Panc1 (cell line): ENCODE measurements around the genes C12orf57 and PHB2.

DNA sequence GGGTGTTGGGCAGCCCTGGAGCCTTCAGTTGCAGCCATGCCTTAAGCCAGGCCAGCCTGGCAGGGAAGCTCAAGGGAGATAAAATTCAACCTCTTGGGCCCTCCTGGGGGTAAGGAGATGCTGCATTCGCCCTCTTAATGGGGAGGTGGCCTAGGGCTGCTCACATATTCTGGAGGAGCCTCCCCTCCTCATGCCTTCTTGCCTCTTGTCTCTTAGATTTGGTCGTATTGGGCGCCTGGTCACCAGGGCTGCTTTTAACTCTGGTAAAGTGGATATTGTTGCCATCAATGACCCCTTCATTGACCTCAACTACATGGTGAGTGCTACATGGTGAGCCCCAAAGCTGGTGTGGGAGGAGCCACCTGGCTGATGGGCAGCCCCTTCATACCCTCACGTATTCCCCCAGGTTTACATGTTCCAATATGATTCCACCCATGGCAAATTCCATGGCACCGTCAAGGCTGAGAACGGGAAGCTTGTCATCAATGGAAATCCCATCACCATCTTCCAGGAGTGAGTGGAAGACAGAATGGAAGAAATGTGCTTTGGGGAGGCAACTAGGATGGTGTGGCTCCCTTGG is 2.1 kb downstream of the GAPDH start:
- RRBS, 2 experiments: no CpG with 5 or more reads among the region's 6 CpGs

DNA sequence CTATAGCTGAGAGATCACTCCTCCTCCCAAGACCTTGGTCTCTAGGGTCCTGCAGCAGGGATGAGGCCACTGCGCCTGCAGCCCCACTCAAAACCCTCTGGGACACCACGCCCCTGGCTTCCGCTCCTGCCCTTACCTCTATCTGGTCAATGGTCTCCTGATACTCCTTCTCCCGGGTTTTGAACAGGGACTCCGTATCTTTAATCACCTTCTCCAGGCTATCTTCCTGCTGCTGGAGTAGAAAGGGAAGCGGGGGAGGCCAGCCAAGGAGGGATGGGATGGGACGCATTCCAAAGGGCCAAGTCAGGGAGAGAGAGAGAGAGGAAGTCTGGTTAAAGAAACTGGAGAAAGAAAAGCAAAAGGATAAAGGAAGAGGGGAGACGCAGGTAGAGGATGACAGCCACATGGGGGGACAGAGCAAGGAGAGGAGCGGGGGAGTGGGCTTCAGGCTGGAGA is 7.9 kb downstream of the IFFO1 start:
- RRBS, 2 experiments: no CpG with 5 or more reads among the region's 9 CpGs

DNA sequence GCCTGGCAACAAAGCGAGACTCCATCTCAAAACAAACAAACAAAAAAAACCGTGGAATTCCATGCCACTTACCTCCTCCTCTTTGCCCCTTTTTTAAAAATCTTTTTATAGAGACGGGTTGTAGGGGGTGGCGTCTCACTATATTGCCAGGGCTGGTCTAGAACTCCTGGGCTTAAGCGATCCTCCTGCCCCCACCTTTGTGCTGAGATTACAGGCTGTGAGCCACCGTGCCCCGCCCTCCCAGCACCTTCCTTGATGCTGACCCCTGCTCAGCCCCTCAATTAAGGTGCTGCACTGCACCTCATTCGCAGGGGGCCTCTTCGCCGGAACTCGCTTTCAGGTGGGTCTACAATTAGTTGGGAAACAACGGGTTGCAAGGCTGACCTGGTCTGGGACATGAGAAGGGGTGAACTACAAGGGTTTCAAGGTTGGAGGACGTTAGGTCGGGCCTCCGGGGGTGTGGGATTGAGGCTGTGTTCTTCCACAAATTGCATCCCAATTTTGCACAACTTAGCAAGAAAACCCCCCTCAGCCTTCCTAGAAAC is 1.2 kb upstream of the NOP2 start:
- RRBS, 2 experiments: 79% methylated on average over 5 of the region's 15 CpGs; no CpG with 5 or more reads in 1 of the 2 experiments

DNA sequence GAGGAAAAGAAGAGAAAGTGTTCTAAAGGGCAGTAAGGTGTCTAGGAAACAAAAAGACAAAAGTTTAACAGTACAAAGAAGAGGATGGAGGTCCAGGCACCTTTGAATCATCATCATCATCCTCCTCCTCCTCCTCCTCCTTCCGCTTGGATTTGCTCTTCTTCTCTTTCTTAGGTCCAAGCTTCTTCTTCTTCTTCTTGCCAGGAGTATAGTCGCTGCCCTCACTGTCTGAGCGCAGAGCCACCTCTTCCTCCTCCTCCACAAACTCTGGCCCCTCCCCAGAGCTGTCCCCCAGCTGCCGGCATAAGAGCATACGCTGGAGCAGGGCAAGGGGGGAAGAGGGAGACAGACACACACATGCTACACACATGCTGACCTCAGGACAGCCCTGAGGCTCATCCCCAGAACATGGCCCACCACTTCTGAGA is 5.3 kb downstream of the CHD4 start:
- RRBS, 2 experiments: no CpG with 5 or more reads among the region's 5 CpGs

- RRBS, 2 experiments: no CpG with 5 or more reads among the region's 10 CpGs
Observed at GRCh38 chr12:6602449-6603679, 4.3 kb downstream of the CHD4 start.

GRCh38 chr12:6614269-6614628 is 7.1 kb upstream of the CHD4 start:
- RRBS, 2 experiments: no CpG with 5 or more reads among the region's 6 CpGs

GRCh38 chr12:6643507-6643980 is 3.7 kb downstream of the ACRBP start:
- RRBS, 2 experiments: no CpG with 5 or more reads among the region's 7 CpGs

GRCh38 chr12:6769026-6770074 is 3.0 kb upstream of the LAG3 start:
- RRBS, 2 experiments: no CpG with 5 or more reads among the region's 11 CpGs

- RRBS, 2 experiments: no CpG with 5 or more reads among the region's 29 CpGs
Observed at GRCh38 chr12:6825064-6826074, 2.8 kb upstream of the P3H3 start.

DNA sequence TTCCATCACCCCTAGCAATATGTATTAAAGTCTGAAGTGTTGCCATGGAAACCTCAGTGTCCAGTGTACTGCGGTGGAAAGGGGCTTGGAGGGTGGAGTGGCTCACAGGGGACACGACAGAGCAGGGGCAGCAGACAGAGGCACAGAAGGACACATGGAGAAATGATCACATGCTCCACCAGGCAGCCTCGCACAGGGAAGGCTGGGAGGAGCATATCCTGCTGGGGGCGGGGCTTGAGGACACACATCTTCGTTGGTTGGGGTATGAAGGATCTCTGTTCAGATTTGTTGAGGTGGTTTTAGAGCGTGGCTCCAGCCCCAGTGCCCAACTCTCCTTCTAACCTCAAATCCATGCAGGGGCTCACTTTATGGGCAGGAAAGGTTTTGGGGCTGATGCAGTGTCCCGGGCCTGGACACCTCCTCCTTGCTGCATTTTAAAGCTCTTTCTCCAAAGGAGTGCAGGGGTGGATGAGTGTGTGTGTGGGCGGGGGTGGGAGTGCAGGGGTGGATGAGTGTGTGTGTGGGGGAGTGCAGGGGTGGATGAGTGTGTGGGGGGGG is 757 bp upstream of the P3H3 start:
- RRBS, 2 experiments: no CpG with 5 or more reads among the region's 8 CpGs

GRCh38 chr12:6933623-6934849 is 6.3 kb downstream of the ATN1 start:
- RRBS, 2 experiments: no CpG with 5 or more reads among the region's 16 CpGs

- RRBS, 2 experiments: no CpG with 5 or more reads among the region's 12 CpGs
Observed at GRCh38 chr12:6935346-6936015, 7.7 kb downstream of the ATN1 start.

GRCh38 chr12:6943189-6944377 is at the start of gene C12orf57:
TSS of gene C12orf57 (plus strand) at chr12:6944022.
- RRBS, 2 experiments: 1 to 9% methylated on average over 4 to 18 of the region's 52 CpGs

GRCh38 chr12:6950929-6951153 is 315 bp upstream of the PTPN6 start:
- RRBS, 2 experiments: no CpG with 5 or more reads among the region's 11 CpGs

GRCh38 chr12:6960618-6961055 is 9.5 kb downstream of the PTPN6 start:
- RRBS, 2 experiments: 58 to 77% methylated on average over 2 of the region's 10 CpGs

- RRBS, 2 experiments: 78 to 90% methylated on average over 6 to 14 of the region's 34 CpGs
Observed at GRCh38 chr12:6962532-6963441, 7.7 kb downstream of the PHB2 start.

DNA sequence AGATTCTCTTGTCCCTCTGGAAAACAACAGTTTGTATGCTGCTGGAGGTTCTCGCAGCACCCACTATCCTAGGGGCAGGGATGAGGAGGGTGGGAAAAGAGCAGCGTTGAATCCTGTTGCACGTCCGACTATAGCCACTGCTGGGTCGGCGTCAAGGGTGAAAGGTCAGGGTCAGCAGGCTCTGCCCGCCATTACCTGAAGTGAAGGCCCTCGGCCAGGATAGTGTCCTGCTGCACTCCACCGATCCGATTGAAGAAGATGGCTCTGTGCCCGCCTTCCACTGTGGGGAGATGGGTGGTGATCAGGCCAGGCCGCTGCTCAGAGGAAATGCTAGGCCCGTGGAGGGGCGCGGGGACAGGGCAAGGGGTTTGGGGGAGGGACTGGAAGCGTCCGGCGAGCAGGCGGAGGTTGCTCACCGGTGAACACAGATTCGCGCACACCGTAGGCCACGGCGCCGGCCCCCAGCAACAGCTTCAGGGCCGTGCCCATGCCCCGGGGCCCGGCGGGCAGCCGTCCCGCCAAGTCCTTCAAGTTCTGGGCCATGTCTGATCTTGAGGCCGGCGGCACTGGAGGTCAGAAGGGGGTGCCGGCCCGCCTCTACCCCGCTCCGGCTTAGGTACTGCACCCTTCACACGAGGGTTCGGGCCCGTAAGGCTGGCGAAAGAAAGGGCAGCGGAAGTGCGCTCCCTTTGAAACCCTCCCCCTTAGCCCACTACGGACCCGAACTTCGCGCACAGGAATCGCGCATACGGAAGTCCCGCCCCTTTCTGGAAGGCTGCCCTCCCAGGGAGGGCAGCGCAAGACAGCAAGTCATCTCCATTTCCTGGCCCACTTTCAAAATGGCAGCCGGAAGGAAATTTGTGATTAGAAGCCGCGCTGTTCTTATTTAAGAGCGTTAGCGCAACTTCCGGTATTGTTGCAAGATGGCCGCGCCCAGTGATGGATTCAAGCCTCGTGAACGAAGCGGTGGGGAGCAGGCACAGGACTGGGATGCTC is at the start of gene PHB2:
Gene PHB2 (minus strand): TSS at position 664 of the 996 bp plus-strand sequence.
- RRBS, 2 experiments: 1 to 9% methylated on average over 14 to 17 of the region's 64 CpGs

GRCh38 chr12:6975367-6976244 is 4.9 kb downstream of the EMG1 start:
- RRBS, 2 experiments: no CpG with 5 or more reads among the region's 1 CpG

- RRBS, 2 experiments: no CpG with 5 or more reads among the region's 4 CpGs
Observed at GRCh38 chr12:7005999-7006350, 12.3 kb downstream of the LPCAT3 start.

- RRBS, 2 experiments: no CpG with 5 or more reads among the region's 12 CpGs
Observed at GRCh38 chr12:7068317-7069048, 8.0 kb downstream of the C1S start.